Lung (tissue), 4 donors: ENCODE results near the genes SNRPD3 and SGSM1.

GRCh38 chr22:24555304-24556409 lies at the start of gene SNRPD3:
Gene SNRPD3, plus strand, starts transcription at chr22:24555999.
- PRO-cap = bidirectional peak, plus-strand start at chr22:24555482, minus-strand start at chr22:24555112; bidirectional peak, plus-strand start at chr22:24555999, minus-strand start at chr22:24555891
- RAMPAGE, long total RNA = start-site peak on the plus strand at chr22:24555964-24556030, 3,236 and 225 reads in 2 replicates
- RRBS = under 1% methylated on average over 20 of the region's 66 CpGs

GRCh38 chr22:24608197-24608429 lies 5.1 kb downstream of the GGT1 start:
- PRO-cap = no peak
- RAMPAGE, long total RNA = no peak
- RRBS = no CpG with 5 or more reads among the region's 3 CpGs

- PRO-cap = no peak
- RAMPAGE, long total RNA = no peak
- RRBS = no CpG with 5 or more reads among the region's 14 CpGs
These were observed 28.5 kb downstream of the GGT1 start for GRCh38 chr22:24631479-24631996.

GRCh38 chr22:24660627-24660982 lies 57.6 kb downstream of the GGT1 start:
- PRO-cap = no peak
- RAMPAGE, long total RNA = no peak
- RRBS = no CpG with 5 or more reads among the region's 13 CpGs

- PRO-cap = no peak
- RAMPAGE, long total RNA = no peak
- RRBS = 15% methylated on average over 16 of the region's 39 CpGs
These were observed 82.8 kb downstream of the GGT1 start for GRCh38 chr22:24685623-24686443.

DNA sequence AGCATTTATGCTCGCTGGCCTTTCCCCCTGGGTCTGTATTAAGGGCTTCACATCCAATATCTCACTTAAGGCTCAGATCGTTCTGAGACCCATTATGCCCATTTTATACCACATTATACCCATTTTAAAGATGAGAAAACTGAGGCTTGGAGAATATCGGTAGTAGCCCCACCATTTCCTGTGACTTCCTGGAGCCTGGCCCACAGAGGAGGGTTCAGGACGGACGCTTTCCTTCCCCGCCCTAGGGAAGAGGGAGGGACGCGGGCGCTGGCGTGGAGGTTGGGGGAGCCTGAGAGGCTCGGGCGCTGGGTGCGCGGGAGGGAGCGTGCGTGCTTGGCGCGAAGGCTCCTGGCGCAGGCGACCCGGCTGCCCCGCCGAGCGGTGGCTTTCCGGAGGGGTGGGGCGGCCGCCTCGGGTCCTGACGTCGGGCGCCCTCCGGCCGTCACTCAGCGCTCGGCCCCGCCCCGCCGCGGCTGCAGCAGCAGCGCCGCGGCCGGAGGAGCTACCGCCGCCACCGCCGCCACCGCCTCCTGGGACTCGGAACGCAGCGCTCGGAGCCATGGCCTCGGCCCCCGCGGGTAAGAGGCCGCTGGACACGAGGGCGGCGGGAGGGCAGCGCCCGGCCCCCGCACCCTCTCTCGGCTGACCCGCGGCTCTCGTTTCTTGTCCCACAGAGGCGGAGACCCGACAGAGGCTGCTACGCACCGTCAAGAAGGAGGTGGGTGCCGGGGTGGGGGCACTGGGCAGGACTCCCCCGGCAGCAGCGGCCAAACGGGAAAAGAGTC lies at the start of gene SGSM1:
Gene SGSM1 (plus strand): TSS at position 445 of the 785 bp plus-strand sequence.
- PRO-cap = bidirectional peak, plus-strand start at position 445 of the sequence, minus-strand start at position 362 of the sequence
- RAMPAGE, long total RNA = no peak
- RRBS = under 1% methylated on average over 29 of the region's 74 CpGs

DNA sequence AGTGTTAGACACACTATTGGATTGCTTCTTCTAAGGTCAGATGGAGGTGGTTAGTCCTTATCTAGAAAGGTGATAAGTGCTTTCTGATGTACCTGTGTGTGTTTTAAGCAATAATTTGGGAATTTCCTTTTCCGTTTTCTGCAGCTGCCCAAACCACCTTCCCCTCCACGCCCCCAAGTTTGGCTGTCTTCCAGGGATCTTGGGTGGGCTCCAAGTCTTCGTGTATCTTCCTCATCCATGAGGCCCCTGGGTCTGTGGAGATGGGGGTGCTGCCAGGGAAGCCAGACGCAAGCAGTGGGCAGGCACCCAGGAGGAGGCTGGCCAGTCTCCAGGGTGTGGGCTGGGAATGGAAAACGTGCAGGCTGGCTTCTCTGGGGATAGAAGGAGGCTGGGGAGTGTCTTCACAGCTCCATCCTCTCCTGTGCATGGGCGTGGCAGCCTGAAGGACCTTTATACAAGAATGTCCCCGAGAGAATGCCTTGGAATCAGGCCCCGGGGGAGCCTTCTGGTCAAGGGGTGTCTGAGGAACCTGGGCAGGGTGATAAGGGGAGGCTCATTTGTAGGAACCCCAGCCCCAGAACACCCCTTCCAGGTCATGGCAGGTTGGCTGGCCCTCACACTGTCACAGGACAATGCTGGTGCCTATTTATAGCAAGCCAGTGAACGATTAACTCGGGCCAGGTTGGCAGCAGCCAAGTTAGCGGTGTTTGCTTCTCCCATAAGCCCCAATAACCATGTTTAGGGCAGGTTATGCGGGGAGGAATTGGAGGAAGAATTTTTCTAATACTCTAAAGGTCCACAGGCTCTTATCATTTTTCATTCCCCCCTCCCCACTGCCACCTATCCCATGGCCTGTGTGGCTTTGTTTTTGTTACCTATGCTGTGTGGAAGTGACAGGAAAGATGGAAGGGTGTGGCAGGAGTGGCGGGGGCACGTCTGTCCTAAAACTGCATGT lies 14.0 kb downstream of the SGSM1 start:
- PRO-cap = no peak
- RAMPAGE, long total RNA = no peak
- RRBS = no CpG with 5 or more reads among the region's 14 CpGs

DNA sequence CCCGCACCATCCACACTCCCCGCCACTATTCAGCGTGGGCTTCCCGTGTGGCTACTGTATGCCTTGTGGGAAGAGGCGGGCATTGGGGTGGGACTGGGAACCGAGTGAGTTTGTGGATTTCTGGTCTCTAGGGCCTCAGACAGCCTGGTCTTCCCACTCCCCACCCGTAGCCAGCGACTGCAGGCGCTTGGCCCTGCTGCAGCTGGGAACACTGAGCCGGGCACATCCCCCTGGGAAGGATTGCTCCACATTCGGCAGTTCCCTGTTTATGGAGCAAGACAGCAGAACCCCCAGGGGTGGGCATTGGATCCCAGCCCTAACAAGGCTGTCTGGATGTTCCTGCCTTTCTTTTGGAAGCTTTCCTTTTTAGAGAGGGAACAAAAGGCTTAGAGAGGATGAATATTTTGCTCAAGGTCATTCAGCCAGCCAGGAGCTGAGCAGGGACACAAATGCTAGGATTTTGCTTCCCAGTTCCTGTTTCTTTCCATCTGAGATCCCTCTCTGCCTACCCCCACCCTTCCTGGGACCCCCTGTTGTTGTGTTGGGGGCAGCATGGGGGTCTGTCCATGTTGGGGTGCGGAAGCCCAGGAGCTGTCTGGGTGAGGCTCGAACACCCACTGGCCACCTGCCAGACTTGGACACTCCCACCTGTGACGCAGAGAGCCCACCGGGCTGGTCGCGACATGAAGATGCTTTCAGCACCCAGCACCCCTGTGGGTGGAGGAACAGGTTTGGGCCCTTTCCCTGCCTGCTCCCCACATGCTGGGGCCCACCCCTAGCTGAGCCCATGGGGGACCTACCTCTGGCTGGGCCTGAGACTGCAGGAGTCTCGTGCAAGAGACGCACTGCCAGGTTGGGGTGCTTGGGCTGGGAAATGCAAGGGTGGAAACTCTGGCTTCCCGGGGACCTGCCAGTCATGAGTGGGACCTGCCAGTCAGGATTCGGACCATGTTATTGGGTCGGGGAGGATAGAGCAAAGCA lies 23.7 kb downstream of the KIAA1671 start:
- PRO-cap = no peak
- RAMPAGE, long total RNA = no peak
- RRBS = no CpG with 5 or more reads among the region's 22 CpGs

DNA sequence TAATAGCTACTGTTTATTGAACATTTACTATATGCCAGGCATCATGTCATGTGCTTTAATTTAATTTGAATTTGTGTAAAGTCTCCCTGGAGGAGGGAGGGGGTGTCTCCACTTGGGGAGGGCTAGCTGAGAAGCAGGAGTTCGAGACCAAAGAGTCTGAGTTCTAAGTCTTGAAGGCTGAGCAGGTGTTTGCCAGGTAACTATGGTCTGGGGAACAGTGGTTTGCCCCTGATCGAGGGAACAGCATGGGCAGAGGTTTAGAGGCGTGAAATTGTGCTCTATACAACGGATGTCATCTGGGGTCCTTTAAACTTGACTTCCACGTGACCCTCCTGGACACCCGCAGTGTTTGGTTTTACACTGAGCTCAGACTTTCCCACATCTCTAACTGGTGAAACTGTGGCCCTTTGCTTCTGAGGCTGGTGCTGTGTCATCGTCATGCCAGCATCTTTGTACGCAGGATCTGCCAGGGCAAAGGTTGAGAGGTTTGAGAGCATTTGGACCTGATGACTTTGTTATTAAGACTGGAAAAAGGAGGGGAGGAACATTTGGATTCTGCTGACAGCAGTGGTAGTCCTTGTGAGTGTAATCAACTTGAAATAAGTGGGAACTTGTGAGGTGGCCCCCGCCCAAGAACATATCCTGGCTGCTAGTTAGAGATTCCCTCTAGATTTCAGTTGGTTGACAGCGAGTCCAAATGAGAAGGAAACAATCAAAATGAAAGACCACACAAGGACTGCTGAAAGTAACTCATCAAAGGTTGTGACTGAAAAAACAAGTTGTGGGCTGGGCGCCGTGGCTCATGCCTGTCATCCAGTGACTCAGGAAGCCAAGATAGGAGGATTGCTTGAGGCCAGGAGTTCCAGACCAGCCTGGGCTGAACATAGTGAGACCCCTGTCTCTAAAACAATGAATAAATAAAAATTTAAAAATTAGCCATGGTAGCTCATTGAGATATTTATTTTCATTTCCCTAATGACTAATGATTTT lies 102.4 kb downstream of the KIAA1671 start:
- PRO-cap = no peak
- RAMPAGE, long total RNA = no peak
- RRBS = no CpG with 5 or more reads among the region's 12 CpGs

DNA sequence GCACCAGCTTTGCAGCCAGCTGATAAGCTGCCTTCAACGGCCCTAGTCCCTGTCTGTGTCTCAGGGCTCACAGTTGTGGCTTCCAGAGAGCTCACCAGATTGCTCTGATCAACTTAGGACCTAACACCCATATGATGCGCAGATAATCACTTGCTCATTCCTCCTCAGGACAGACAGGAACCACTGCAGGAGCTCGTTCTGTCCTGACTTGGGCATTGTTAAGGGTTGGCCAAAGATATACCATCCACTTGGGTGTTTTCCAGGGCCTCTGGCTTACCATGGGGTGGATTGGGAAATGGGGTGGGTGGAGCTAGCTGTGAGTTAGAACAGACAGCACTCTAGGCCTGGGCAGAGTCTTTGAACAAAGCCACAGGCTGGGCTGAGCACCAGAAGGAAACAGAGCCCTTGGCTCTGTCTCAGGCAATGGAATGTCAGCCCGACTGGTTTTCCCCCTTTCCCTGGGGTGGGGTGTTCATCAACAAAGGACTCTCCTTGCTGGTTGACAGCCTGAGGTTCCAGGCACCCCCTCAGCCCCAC lies 45.4 kb upstream of the CRYBB3 start:
- PRO-cap = no peak
- RAMPAGE, long total RNA = no peak
- RRBS = no CpG with 5 or more reads among the region's 4 CpGs

DNA sequence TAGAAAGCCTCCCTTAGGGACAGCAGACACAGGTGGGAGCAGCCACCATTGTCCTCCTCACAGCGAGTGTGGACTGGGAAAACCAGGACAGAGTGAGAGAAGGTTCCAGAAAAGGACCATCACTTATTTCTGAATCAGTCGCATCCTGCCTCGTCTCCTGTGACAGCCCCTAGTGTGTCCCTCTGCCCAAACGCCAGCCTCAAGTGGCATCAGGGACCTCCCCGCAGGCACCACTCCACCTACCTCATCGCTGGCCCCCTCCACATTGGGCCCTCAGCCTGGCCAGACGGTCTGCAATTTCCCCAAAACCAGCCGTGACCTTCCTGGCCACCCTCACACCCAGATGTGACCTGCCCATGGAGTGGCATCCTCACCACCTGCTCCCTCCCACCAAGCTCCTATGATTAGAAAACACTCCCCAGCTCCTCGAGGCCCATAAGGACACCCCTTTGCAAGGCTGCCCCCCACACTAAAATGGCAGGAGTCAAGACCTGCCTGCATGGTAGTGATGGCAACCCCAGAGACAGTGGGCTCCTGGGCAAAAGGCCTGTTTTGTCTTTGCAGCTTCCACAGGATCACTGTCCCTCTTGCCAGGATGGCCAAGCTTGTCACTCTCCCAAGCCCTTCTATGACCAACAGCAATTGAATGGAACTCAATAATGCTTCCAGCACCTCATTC lies 154.9 kb downstream of the CRYBB2 start:
- PRO-cap = no peak
- RAMPAGE, long total RNA = no peak
- RRBS = no CpG with 5 or more reads among the region's 9 CpGs

GRCh38 chr22:25448470-25449224 lies 115.8 kb upstream of the GRK3 start:
- PRO-cap = no peak
- RAMPAGE, long total RNA = no peak
- RRBS = no CpG with 5 or more reads among the region's 19 CpGs

DNA sequence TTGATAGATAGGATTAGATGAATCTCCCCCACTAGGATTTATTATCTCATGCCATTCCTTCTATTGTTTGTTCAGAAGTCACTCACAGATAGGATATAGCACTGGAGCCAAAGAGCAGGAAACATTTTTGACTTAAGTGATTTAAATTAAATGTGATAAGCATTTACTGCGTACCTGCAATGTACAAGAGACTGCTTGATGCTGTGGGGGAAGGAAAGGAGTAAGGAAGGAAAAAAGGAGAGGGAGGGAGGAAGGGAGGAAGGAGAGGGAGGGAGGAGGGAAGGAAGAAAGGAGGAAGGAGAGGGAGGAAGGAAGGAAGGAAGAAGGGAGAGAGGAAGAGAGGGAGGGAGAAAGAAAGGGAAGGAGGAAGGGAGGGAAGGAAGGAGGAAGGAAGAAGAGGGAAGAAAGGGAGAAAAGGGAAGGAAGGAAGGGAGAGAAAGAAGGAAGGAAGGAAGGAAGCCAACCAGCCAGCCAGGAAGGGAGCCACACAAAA lies 44.1 kb upstream of the MYO18B start:
- PRO-cap = no peak
- RAMPAGE, long total RNA = no peak
- RRBS = no CpG with 5 or more reads among the region's 1 CpG

DNA sequence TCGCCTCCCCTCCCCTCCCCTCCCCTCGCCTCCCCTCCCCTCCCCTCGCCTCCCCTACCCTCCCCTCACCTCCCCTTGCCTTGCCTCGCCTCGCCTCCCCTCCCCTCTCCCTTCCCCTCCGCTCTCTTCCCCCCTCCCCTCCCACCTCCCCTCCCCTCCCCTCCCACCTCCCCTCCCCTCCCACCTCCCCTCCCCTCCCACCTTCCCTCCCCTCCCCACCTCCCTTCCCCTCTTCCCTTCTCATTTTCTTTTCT lies 203.8 kb downstream of the MYO18B start:
- PRO-cap = no peak
- RAMPAGE, long total RNA = no peak
- RRBS = no CpG with 5 or more reads among the region's 6 CpGs

- PRO-cap = no peak
- RAMPAGE, long total RNA = no peak
- RRBS = no CpG with 5 or more reads among the region's 8 CpGs
These were observed 181.4 kb upstream of the SEZ6L start for GRCh38 chr22:25987889-25988276.

DNA sequence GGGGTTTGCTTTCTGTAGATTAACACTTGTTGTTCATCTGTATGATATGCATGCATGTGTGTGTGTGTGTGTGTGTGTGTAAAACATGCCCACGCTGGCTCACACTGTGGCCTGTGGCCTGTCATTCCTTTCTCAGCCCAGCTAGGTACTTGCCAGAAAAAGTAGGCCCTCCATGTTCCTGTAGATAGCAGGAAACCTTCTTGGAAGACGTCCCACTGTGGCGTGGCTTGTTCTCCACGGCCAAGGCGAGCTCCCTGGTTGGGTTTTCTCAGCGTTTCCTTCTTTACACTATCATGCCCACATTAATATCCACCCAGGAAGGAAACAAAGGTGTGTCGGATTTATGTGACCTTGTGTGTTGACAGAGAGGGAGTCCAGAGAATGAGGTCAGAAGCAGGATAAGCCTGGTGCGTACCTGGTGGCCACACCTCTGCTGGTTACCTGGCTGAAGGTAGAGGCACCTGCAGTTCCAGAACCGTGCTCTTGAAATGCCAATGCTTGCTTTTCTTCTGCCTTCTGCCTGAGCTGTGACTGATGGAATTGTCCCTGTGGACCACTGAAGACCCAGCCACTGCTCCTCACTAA lies 7.8 kb downstream of the ASPHD2 start:
- PRO-cap = no peak
- RAMPAGE, long total RNA = no peak
- RRBS = no CpG with 5 or more reads among the region's 9 CpGs

DNA sequence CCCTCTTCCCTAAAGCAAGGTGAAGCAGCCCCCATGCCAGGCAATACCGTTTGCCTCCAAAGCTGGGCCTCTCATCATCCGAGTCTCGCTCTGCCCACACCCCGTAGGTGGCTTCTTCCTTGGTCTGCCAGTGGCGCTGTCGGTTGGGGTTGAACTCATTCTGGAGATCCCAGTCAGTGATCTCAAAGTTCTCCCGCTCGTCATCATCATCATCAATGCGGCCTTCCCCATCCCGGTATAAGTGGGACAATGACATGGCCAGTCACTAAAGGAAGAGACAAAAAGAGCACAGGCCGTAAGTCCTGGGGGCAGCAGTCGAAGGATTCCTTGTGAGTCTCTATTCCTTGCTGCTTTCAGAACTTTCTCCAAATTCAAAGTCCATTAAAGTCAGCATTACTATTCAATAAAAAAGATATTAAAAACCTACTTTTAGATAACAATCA lies 2.2 kb downstream of the TFIP11 start:
- PRO-cap = no peak
- RAMPAGE, long total RNA = no peak
- RRBS = no CpG with 5 or more reads among the region's 12 CpGs

DNA sequence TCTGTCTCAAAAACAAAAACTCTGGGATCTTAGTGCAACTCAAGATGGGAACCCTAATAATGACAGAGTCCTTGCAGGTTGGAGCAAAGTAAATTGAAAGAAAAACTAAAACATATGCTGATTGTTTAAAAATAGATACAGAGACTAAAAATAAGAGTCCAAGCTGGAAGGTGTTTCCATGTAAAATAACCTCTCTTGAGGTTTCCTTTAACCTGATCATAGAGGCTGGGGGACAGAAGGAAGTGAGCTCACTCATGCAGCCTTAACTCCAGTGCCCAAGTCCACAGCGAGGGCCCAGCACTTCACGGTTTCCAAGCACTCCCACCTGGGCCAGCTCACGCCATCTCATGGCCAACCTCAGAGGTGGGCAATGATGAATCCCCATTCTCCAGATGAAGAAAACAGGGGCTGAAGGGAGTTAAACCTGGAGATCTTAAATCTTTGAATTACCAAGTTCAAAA lies 14.8 kb upstream of the TFIP11 start:
- PRO-cap = no peak
- RAMPAGE, long total RNA = no peak
- RRBS = no CpG with 5 or more reads among the region's 3 CpGs

- PRO-cap = no peak
- RAMPAGE, long total RNA = no peak
- RRBS = no CpG with 5 or more reads among the region's 10 CpGs
These were observed 17.4 kb upstream of the TFIP11 start for GRCh38 chr22:26529334-26530328.

GRCh38 chr22:26592637-26592978 lies 2.7 kb upstream of the TPST2 start:
- PRO-cap = no peak
- RAMPAGE, long total RNA = no peak
- RRBS = no CpG with 5 or more reads among the region's 3 CpGs